Neural cell (in vitro differentiated cells): ENCODE measurements around a stretch of chr15.

- RAMPAGE, long total RNA = no peak
Observed at GRCh38 chr15:40358648-40359426, 818 bp downstream of the DISP2 start.

- RAMPAGE, long total RNA = no peak
Observed at GRCh38 chr15:40367524-40368590, 9.8 kb downstream of the DISP2 start.

DNA sequence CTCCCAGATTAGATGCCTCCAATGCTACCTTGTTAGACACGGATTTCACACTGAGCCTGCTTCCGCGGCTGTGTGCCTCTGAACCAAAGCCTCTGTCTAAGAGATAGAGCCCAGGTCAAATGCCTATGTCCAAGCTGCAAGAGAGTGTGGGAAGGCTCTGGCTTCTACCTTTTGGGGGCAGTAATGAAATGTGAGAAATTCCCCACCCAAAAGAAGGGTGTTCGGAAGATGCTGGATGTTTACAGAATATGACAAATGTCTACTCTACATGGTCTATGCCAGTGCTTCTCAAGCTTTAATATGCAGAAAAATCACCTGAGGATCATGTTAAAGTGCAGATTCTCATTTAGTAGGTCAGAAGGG lies 1.9 kb upstream of the RPUSD2 start:
- RAMPAGE, long total RNA = no peak

DNA sequence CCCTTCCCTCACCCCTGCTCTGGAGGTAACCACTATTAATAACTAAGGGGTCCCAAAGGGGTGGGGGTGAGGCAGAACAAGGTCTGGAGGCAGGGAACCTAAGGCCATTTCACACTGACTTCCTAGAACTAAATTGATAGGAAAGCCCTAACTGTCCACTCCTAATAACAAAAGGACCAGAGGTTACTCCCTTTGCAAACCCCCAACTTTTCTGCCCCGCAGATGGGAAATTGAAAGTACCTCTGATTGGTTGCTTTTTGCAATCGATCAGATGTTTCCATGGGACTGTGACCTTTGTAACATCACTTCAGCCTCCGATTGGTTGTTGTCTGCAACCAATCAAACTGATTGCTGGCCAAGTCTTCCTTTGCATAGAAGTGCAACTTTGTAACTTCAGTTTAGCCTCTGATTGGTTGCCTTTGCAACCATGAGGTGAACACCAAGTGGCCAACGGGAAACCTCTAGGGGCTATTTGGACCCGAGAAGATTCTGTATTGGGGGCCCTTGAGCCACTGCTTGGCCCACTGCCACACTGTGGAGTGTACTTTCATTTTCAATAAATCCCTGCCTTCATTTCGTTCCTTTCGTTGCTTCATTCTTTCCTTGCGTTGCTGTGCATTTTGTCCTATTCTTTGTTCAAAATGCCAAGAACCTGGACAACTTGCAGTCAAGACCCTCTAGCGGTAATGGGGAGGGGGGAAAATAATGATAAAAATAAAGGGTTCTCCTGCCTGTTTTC lies 11.2 kb upstream of the KNL1 start:
- RAMPAGE, long total RNA = no peak

- RAMPAGE, long total RNA = no peak
Observed at GRCh38 chr15:40755938-40756114, 772 bp upstream of the RMDN3 start.

- RAMPAGE, long total RNA = no peak
Observed at GRCh38 chr15:40806694-40806866, 309 bp upstream of the ZFYVE19 start.

DNA sequence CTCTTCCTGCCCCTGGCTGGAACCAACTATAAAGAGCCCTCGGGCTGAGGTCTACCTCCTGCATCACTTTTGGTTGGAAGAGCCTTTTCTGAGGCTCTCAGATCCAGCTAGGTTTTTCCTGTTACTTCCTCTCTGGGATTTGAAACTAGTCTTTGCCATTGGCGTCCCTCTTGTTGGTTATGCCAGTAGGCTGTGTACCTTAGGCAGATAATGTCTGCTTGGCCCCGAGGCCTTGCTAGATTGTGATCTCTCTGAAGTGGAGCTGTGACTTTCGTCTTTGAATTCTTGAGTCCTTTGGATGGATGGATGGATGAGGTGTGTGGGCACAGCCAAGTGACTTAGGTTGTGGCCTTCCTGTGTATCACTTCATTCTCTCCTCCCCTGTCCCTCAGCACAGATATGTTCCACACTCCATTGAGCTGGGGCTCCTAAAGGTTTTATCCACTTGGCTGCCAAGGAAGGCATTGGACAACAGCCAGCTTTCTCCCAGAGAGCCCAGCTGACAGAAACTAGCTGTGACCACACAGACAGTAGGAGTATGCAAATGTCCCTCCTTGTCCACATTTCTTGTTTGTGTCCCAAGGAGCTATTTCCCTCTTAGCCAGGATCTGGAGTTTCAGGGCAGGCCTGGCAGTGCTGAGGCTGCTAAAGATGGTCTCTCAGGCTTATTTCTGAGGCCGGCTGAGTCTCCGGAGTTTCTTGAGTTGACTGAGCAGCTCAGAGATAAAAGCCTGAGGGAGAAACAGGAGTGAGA lies 7.9 kb upstream of the DNAJC17 start:
- RAMPAGE, long total RNA = no peak

DNA sequence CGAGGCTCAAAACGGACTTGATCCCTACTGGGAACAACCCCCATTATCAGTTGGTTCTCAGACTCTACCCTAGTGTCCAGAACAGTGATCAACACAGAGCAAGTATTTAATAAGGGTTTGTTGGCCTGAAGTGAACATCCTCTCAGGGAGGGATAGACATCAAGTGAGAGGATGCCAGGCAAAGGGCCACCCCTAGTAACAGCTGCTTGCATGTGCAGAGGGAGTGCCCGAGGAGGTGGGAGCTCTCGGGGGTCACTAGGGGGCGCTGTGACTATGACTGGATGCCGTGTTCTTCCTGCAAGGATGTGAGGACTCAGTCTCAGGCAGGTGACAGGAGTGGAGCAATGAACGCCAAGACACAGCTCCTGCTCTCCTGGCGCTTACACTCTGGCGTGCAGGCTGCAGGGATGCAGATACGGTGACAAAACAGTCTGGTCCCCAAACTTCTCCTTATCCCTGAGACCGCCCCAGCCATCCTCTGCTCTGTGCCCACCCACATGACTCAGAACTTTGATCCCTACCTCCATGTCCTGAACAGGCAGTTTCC lies 14.9 kb downstream of the RHOV start:
- RAMPAGE, long total RNA = no peak

DNA sequence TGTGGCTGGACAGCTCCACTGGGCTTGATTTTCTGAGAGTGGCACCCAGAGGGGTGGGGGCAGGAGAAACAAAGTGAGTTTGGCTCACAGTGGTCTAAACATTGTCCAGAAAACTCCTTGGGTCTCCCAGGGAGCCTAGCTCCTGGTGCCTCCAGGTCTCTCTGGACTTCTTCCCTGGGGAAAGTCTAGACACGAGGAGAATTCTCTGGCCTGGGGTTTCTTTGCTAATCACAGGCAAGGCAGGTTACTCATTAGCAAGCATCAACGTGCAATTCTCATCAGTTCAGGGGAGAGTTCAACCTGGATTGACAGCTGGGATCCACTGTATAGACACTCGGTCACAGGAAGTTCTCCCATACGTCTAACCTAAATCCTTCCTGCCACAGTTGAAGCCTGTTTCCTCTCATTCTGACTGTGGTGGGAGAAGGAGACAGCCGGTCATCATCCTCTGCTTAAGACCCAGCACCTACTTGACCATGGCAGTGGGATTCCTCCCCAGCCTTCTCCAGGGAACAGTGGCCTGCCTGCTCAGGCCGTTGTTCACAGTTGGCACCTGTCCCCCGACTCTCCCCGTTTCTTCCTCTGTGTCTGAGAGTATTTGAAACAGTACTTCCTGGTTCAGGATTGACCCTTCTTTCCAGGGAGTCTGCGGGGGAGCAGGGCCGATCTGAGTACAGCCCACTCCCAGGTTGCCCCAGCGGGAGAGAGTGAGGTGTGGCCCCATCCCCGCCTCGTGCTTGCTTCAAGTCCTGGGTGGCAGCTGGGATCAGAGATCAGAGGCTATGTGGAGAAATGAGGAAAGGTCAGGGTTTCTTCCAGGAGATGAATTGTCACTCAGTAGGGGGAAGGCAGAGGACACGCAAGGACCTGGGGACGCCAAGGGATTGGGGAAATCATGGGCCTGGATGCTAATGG lies 6.8 kb upstream of the DLL4 start:
- RAMPAGE, long total RNA = no peak

GRCh38 chr15:40937844-40938632 lies 8.9 kb downstream of the DLL4 start:
- RAMPAGE, long total RNA = no peak

DNA sequence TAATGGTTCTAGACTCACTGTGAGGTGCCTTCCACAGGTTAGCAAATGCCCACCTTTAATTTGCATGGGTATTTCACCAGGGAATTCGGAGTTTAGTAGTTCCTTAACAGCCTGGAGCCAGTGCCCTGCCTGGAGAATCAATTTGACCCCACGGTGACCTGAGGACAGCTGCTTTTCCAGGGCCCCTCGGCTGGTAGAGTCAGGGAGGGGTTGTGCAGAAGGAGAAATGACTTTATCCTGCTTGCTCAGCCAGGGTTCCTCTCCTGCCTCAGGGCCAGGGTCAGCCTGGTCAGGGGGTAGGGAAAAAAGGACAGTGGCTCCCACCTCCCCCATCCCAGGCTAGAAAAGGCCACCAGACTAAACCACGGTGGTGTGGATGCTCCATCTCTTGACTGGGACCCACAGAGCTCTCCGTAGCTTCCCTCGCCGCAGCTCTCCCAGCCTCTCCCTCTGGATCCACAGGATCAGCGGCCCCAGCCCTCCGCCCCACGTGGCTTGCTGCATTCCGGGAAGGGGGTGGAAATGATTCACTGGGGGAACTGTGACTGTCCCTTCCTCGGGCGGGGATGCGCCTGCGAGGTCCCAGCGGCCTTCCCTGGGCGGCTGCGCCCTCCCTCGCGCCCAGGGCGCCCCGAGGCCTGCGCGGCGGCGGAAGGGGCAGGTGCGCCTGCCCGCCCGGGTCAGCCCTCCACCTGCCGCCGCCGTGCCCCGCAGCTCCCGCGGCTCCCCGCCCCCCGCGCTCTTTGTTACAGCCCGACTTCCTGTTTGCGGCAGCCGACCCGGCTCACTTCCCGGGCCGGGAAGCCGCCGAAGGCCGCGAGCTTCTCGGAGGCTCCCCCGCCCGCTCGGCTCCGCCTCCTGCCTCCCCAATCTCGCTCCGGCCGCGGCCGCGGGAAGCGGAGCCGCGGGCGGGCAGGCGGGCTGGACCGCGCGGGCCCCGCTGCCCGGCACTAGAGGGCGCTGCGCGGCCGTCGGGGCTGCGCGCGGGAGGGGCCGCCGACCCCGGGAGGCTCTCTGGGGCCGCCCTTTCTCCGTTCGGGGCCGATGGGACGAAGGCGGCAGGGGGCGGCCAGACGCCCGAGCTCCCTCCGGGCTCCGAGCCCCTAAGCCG lies 11.8 kb upstream of the CHAC1 start:
- RAMPAGE, long total RNA = no peak

DNA sequence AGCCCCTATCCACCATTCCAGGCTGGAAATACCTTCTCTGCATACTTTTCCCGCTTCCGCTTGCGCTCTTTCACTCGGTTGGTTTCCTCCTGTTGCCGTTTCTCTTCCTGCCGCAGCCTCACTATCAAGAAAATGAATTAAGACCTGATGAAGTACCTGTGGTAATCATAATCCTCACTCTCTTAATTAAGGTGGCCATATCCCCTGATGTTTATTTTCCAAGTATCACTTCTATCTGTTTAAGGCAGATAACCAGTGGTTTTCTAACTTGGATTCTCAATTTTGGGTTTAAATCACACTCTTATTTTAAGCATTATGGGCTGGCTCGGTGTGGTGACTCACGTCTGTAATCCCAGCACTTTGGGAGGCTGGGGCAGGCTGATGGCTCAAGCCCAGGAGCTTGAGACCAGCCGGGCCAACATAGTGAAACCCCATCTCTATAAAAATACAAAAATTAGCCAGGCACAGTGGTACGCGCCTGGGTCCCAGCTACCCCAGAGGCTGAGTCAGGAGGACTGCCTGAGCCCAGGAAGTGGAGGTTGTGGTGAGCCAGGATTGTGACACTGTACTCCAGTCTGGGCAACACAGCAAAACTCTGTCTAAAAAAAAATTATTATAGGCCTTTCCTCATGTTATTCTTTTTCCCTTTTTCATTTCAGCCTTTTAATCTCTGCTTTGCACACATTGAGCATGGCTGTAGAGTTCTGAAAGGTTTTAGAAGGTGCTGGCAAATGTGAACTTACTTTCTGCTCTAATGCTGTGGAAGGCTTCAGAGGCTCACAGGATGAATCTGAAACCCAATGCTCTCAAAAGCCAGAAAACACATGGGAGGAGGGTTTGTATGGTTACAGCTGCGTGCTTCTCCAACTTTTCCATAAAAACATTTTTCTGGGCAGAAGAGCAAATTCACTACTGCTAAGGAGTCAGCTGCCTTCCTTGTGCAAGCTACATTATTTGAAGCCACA lies 32.3 kb downstream of the CHAC1 start:
- RAMPAGE, long total RNA = no peak

GRCh38 chr15:40989500-40990682 lies 36.6 kb downstream of the CHAC1 start:
- RAMPAGE, long total RNA = no peak

GRCh38 chr15:41282861-41283431 lies 49.4 kb downstream of the OIP5 start:
- RAMPAGE, long total RNA = no peak

DNA sequence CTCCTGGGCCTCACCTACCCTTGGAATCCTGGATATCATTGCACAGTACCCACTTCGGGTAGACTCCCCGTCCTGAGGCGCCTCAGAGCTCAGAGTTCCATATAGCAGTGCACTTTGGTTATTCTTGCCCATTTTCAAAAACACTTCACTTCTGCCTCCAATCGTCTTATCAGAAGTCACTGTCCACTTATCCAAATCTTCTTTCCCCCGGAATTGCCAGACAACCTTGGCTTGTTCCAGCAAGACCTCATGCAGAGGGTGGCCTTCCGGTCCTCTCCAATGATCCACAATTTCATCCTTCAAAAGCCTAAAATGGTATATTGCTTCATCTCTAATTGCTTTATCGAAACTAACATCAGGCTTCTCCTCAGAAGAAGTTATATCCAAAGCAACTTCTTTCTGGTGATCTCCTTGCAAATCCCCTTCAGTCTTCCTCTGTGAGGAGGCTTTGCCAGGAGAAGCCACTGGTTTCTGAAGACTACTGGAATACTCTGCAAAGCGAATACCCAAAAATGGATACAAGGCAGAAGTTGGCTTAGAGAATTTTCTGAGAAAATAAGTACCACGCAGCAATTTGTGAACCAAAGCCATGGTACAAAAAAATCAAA lies 5.7 kb downstream of the NDUFAF1 start:
- RAMPAGE, long total RNA = no peak

DNA sequence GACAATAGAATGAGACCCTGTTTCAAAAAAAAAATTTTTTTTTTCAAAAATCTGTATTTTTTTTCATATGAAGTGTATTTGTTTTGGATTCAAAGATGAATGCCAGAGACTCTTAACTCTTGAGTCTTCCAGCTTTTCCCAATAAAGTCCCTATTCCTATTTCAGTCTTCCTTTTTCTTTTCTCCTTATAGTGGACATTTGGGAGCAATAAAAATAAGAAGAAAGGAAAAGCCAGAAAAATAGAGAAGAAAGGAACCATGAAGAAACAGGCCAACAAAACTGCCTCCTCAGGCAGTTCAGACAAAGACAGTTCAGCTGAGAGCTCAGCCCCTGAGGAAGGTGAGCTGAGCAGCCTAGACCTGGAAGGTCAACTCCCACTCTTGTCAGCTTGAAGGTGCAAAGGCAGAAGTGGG lies 35.8 kb downstream of the RTF1 start:
- RAMPAGE, long total RNA = no peak

GRCh38 chr15:41477130-41477544 lies 16.5 kb upstream of the ITPKA start:
- RAMPAGE, long total RNA = no peak

- RAMPAGE, long total RNA = no peak
Observed at GRCh38 chr15:41501405-41501784, 7.7 kb downstream of the ITPKA start.

GRCh38 chr15:41559418-41559796 lies 395 bp downstream of the TYRO3 start:
- RAMPAGE, long total RNA = no peak

GRCh38 chr15:41567746-41568261 lies 8.8 kb downstream of the TYRO3 start:
- RAMPAGE, long total RNA = no peak